Bile duct (tissue), 1 donor: Measurements from ENCODE around the genes PLA2G12B and CAMK2G.

- PRO-cap: no peak
Observed at GRCh38 chr10:72070156-72070614, 18.2 kb downstream of the SPOCK2 start.

DNA sequence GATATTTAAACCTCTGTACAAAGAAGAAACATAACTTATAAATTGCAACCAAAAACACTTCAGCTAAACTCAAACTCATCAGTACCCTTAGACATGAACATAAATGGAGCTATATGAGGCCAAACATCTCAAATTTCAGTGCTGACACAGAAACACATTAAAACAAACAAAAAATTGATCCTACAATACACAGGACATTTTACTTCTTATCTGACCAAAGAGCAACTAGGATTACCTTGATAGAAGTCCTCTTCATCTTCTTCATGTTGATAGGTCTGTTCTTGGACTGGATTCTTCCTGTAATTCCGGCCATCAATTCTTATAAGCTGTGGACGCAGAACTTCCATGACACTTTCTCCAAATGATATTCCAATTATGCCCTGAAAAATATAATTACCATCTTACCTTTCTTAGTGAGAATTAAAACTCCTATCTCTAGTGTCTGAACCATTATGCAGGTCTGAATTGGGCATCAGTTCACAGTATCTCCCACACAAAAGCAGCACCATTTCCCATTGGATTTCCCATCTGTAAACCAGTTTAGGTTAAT is 2.8 kb upstream of the ANAPC16 start:
- PRO-cap: no peak

- PRO-cap: no peak
Observed at GRCh38 chr10:72277264-72277778, 3.6 kb downstream of the DDIT4 start.

- PRO-cap: no peak
Observed at GRCh38 chr10:72278376-72279135, 4.8 kb downstream of the DDIT4 start.

DNA sequence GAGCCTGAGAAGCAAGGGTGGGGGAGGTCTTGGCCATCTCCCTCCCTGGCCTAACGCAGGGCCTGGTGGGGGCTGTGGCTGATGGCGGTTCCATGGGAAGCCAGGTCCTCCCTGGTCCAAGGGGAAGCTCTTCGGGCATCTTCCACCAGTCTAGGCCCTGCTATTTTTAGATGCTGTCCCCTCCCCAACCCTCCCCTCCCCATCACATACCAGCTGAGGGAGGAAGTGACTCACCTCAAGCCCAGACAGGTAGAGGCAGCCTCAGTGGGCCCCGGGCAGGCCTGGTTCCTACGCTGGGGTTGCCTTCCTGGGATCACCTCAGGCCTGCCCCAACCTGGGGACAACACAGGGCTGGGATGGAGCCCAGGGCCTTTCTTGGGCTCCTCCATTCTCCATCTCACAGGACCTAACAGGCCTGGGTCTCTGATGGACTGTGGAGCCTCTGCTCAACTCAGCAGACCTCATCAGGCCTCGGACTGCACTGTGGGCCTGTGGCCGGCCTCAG is 32.2 kb downstream of the DNAJB12 start:
- PRO-cap: no peak

- PRO-cap: bidirectional peak, plus-strand start at chr10:72325558, minus-strand start at chr10:72325434
Observed at GRCh38 chr10:72325110-72325900, 29.4 kb downstream of the DNAJB12 start.

DNA sequence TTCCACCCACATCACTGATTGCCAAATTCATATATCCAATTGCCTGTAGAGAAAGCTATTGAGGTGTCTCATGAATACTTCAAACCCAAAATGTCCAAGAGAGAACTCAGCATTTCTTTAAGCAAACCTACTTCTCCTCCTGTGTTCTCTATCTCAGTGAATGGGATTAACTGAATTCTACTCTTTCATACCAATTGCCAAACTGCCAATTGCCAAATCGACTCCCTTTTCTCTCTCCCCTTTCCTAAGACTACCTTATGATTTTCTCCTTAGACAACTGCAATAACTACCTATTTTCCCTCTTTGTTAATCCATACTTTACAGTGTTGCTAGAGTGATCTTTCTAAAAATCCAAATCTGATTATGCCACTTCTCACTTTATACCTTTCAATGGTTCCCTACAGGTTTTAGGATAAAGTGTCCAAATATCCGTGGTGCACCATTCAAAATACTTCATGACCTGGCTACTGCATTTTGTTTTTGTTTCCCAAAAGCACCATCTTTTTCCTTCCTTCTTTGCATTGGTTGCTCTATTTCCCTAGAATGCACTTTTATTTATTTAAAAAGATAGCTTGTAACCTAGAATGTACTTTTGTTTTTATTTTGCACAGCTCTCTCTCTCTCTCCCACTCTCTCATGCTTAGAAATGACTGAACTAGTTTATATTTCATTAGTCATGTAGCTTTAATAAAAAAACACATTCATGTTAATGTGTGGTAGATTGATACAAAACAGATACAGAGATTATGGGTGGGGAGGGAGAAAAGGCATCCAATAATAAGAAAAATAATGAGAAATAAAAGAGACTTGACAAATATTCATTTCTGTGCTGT is 105.2 kb upstream of the DNAJB12 start:
- PRO-cap: no peak

DNA sequence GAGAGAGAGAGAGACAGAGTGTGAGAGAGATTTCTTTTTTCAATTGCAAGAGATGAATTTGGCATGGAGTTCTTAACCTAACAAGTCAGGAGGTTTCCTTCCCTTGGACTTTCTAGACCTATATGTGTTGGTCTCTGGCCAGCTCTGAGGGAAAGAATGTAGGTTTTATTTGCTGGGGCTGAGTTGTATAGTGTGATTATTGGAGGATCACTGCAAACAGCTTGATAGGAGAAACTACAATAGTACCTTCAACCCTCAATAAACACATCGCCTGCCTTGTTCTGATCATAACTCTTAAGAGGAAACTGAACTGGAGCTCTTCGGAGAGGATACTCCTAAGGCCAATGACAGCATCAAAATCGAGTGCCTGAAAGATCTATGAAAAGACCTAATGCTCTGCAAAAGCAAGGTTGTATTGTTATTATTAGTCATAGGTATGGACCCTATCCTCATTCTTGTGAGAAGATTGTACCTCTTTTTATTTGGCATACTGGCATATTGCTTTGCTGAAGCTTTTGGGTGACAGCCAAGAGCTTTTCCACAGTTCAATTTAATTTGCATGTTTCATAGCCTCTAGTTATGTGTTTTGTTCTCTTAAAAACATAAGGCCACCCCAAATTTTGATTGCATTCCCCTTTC is 1.4 kb downstream of the MCU start:
- PRO-cap: no peak

GRCh38 chr10:72756416-72757409 is 64.8 kb downstream of the MCU start:
- PRO-cap: no peak

- PRO-cap: no peak
Observed at GRCh38 chr10:72954150-72955550, at the start of gene PLA2G12B. Gene PLA2G12B (minus strand): TSS chr10:72954806.

DNA sequence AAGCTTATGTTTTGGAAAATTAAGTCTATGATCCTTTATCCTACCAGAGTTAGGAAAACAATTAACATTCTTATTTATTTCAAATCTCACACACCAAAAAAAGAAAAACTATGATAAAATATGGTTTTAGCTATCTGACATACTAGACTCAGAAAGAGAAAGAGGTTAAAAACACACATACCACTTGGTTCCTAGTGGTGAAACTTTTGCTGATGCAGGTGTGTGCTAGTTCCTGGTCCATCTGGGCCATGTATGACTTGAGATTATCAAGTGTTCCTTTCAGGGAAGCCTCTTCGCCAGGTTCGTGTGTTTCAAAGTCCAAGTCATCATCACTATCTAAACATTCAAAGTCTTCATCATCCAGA is 26.2 kb downstream of the NUDT13 start:
- PRO-cap: no peak

DNA sequence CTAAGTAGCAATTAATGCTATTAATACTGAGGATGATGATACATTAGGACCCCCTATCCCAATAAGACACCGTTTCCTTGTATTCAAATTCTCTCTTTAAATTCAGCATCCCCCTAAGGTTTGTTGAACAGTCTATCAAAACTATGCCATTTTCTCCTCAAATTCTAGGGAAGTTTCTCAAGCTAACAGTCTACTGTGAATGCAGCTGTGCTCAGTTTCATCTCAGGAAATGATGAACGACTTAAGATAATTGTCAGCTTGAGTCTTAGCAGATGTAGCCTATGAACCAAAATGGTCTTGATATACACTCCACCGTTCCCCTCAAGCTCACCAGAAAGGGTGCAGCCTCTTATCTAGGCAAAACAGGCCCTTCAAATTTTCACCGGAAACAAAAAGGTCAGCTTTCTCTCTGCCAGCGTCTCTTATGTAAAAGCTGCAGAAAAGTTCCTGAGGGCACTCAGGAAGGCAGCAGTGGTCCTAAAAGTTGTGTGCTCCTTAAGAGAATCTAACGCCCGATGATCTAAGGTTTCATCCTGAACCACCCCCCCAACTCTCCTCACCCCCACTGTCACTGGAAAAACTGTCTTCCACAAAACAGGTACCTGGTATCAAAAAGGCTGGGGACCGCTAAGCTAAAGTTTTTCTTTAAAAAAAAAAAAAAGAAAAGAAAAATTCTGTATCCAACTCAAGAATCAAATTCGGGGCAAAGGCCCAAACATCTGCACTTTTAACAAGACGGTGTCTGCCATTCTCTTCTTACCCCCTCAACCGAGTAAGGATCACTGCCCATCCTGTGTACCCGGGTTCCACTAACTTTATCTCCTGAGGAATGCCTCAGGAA is 2.0 kb downstream of the DNAJC9 start:
- PRO-cap: no peak

- PRO-cap: no peak
Observed at GRCh38 chr10:73498829-73499230, 3.0 kb upstream of the PPP3CB start.

- PRO-cap: no peak
Observed at GRCh38 chr10:73501616-73502168, 5.9 kb upstream of the PPP3CB start.

DNA sequence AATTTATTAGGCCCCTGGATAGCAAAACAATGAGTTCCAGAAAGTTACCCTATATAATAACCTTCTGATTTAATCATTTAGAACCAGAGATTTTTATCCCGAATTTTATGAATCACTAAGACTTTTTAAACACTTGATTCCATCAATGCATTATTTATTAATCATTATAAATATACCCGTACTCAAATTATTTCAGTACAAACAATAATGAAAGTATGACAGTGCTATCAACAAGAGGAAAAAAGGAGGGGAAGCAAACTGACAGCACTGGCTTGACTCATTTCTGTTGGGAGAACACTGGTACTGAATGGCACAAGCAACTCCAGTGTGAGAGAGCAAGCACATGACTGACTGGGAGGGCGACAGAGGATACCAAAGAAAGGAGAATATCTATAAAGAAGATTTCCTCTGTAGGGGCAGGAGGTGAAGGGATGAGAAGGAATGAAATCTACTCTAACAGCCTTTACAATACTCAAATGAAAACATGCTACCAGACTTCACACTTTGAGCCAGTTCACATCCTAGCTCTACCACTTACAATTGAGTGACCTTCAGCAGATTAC is 1.6 kb downstream of the USP54 start:
- PRO-cap: no peak

- PRO-cap: no peak
Observed at GRCh38 chr10:73649833-73650242, 6.0 kb downstream of the SYNPO2L start.

DNA sequence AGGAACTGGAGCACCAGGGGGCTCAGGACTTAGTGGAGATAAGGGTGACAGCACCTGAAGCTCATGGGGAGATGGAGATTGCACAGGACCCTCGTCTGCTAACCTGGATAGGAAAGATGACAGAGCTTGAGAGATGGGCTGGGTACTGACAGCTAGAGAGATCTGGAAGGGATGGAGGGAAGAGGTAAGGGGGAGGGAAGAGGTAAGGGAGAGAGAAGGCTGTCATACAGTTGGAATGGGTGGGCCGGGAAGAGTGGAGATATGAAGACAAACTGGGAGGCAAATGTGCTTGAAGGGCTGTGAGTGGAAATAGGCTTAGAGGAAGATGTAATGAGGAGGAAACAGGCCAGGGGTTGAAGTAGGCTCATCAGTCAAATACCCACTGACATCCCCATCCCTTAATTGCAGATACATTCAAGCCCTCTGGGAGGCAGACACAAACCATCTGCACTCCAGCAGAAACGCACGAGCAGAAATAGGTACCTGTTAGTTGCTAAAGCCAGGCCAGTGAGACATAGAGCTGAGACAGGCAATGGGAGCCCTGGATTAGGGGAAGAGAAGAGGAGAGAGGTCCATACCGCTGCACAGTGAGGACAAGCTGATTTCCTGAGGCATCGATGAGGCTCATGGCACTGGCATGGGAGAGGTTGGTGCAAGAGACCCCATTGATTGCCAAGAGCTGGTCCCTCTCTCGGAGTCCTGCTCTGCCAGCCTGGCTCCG is 2.1 kb downstream of the SYNPO2L start:
- PRO-cap: no peak

DNA sequence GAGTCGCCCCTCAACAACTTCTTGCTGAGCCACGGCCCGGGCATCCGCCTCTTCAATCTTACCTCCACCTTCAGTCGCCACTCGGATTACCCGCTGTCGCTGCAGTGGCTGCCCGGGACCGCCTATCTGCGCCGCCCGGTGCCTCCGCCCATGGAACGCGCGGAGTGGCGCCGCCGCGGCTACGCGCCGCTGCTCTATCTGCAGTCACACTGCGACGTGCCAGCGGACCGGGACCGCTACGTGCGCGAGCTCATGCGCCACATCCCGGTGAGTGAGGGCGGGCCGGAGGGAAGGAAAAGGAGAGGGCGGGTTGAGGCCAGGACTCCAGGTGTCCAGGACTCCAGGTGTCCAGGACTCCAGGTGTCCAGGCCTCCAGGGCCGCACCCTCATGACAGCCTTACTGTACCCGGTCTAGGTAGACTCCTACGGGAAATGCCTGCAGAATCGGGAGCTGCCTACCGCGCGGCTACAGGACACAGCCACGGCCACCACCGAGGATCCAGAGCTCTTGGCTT is 756 bp downstream of the FUT11 start:
- PRO-cap: bidirectional peak, plus-strand start at position 295 of the sequence, minus-strand start at position 200 of the sequence

GRCh38 chr10:73874096-73874915 is at the start of gene CAMK2G:
Gene CAMK2G (minus strand): TSS chr10:73874555.
- PRO-cap: bidirectional peak, plus-strand start at chr10:73874723, minus-strand start at chr10:73874582

- PRO-cap: no peak
Observed at GRCh38 chr10:73887123-73887681, 12.8 kb upstream of the CAMK2G start.